NT2/D1 (cell line): ENCODE measurements around a stretch of chr22.

- RRBS, 2 experiments: no CpG with 5 or more reads among the region's 14 CpGs
These were observed 52.4 kb downstream of the FBLN1 start for GRCh38 chr22:45555035-45555527.

DNA sequence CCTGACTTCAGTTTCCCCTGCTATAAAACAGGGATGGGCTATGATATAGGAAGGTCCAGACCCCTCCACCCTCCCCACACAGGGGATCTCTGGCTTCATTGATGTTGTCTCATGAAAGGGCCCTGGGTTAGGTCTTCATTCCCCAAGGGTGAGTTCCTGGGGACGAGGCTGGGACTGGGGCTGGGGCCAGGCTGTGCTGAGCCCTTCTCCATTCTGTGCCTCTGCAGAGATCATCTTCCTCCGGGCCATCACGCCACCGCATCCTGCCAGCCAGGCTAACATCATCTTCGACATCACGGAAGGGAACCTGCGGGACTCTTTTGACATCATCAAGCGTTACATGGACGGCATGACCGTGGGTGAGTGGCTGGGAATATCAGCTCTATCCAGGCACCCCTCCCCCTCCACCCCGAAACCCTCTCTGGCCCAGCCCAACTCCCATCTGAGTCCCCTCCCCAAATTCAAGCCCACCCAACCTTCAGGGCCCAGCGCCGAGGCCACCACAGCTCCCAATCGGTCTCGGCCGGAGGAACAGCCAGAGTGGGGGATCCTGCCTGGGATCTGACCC, 74.2 kb downstream of the FBLN1 start:
- RRBS, 2 experiments: no CpG with 5 or more reads among the region's 16 CpGs

DNA sequence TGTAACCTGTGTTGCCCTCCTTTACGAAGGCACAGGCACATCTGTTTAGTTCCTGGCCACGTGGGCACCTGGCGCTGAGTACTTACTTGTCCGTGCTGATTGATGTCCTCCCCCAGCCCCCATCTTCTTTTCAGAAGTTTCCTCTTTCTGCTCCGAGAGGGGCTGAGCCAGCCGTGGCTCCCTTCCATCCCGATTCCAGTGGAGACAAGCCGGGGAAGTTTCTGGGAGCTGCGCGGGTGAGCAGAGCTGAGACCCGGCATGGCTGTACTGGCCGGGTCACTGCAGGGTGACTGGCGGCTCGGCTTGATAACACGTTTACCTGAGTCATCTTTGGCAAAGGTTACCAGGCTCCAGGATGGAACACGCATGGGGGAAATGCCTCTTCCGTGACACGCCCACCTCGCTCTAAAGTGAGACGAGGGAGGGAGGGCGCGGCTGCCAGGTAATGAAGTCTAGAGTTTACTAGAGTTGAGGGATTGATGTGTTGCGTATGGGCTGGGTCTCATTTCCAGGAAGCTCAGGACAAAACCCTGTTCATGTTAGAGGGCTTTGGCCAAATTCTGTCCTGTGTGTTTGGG, 45.4 kb upstream of the ATXN10 start:
- RRBS, 2 experiments: 98% methylated on average over 3 of the region's 23 CpGs; no CpG with 5 or more reads in 1 of the 2 experiments

DNA sequence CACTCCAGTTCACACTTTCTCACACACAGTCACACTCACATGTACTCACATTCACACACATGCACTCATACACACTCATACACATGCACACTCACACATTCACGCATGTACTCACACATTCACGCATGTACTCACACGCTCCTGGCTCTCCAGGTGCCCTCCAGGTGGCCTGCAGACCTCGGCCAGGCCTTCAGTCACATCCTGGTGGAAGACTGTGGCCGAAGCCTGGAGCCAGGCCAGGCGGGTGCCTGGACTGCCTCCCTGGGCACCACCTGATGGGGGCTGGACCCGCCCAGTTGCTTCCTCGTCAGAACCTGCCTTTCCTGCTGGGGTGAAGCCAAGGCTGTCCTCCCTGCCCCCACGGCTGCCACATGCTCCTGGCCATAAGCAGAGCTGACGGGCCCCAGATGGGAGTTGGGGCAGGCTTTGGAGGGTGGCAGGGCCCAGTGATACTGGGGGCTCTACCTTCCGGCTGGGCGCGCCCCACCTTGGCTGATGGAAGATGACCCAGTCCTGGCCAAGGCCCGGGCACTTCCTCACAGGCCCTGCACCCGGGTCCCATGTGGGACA, 89.4 kb downstream of the WNT7B start:
- RRBS, 2 experiments: 89 to 91% methylated on average over 4 of the region's 15 CpGs

DNA sequence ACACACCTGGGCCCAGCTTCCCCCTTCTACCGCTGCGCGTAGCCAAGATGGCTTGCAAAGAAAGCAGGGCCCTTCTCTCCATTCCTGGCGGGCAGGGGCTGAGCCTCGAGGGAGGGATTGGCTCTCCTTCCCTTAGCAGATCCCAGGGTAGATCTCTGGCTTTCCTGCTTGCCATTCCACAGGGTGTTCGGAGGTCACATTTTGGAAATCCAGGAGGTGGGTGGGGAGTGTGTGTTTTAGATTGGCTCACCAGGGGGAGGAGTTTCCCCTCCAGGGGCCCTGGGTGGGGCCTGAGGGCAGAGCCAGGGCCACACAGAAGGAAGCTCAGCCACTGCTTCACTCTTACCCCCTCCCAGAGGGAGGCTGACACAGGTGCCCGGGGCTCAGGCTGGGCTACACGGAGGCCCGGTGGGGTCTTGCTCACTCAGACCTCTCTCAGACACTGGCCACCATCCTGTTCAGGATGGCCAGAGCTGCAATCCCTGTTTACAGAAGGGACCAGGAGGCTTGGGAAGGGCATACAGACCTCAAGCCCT, 2.5 kb downstream of the WNT7B start:
- RRBS, 2 experiments: no CpG with 5 or more reads among the region's 9 CpGs

- RRBS, 2 experiments: no CpG with 5 or more reads among the region's 16 CpGs
These were observed 24.5 kb upstream of the WNT7B start for GRCh38 chr22:46001387-46001906.

DNA sequence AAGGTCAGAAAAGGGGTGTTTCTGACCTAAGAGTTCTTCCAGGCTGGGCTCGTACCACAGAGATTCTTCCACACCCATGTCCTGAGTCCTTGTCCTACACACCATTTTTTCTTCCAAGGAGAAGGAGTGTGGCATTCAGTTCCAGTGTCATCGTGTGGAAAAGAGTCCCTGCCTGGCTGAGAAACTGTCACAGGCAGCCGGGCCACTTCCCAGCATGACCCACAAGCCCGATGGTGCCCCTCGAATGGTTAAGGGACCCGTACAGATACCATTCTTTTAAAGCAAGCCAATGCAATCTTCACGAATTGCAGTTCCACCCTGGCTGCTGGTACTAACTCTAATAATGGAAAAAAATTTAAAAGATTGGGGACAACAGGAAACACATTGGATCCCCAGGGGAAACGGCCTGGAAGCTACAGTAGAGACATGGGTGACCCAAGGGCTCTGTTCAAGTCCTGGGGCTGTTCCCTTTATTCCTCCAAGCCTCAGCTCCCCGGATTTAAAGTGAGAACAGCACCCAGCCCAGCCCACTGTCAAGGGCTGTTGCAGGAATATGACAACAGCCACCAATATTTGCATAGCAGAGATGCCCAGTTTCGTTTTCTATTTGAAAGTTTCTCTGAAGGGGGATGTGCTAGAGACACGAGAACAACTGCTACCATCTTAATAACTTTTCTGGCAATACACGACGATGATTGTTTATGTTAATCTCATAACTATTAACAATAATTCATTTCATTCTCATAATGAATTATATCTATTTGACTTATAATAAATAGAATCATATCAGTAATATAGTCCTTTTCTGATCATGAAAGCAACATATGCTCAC, 81.0 kb upstream of the WNT7B start:
- RRBS, 2 experiments: no CpG with 5 or more reads among the region's 13 CpGs

DNA sequence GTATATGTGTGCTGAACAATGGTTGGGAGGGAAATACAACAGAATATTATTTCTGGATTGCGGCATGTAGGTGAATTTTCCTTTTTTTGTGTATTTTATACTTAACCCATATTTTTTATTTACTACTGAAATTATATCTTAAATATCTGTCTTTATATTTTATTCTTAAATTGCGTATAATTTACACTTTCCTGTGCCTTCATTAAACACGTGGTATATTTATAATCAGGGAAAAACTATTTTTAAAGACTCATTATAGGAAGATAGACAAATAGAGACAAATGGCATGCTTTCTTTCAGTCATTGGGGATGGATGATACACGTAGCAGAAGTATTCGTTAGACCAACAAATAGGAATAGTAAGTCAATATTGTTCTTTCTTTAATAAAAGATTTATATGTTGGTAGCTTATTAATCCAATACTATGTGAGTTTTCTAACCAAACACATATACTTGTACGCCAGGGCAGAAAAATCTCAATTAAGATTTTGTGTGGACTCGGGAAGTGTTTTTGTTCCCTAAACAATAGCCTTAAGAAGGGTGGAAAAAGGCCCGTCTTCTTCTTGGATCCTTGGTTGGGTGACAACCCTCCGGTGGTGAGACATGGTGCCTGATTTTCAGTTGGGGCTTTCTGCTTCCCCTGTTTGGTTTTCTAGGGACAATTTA, 83.3 kb upstream of the WNT7B start:
- RRBS, 2 experiments: no CpG with 5 or more reads among the region's 9 CpGs

- RRBS, 2 experiments: 91 to 93% methylated on average over 11 to 12 of the region's 46 CpGs
These were observed 65.6 kb upstream of the PPARA start for GRCh38 chr22:46084392-46085496.

- RRBS, 2 experiments: no CpG with 5 or more reads among the region's 10 CpGs
These were observed 59.5 kb upstream of the PPARA start for GRCh38 chr22:46090765-46091350.

DNA sequence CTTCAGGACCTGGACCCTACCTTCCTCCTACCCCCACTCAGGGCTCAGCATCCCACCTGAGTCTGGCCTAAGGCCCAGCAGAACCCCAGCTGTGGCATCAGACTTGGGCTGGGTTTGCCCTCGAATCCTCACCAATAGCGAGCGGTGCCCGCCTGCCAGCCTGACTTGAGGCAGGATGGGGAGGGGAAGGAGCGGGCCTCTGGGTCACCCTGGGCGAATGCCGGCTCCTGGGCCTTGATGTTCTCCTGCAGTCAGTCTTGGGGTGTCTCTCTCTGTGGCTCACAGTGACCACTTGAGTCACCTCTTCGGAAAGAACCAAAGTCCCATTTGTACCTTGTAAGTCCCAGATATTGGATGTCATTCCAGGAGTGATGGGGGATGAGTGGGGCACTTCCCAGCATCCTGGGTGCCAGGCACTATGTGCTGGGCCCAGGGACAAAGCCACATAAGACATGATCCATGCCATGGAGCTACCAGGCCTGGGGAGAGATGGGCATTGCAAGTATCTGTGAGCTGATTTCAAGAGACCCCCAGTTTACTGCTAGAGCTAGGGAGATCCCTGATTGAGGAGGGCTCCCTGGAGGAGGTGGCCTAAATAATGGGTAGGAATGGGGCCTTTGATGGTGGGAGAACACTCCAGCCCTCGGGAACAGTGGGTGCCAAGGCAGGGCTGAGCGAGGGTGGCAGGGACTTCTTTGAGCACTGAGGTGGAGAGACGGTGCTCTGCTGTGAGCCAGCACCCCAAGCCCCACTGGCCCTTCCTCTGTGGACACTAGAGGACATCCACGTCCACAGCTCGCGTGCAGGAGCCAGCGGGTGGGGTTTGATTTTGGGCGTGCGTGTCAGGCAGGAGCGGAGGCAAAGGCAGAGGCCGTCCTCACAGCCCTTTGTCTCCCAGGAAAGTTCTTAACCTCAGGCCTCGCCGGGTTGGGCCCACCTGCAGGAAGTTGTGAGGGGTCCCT, 53.2 kb upstream of the PPARA start:
- RRBS, 2 experiments: no CpG with 5 or more reads among the region's 21 CpGs

DNA sequence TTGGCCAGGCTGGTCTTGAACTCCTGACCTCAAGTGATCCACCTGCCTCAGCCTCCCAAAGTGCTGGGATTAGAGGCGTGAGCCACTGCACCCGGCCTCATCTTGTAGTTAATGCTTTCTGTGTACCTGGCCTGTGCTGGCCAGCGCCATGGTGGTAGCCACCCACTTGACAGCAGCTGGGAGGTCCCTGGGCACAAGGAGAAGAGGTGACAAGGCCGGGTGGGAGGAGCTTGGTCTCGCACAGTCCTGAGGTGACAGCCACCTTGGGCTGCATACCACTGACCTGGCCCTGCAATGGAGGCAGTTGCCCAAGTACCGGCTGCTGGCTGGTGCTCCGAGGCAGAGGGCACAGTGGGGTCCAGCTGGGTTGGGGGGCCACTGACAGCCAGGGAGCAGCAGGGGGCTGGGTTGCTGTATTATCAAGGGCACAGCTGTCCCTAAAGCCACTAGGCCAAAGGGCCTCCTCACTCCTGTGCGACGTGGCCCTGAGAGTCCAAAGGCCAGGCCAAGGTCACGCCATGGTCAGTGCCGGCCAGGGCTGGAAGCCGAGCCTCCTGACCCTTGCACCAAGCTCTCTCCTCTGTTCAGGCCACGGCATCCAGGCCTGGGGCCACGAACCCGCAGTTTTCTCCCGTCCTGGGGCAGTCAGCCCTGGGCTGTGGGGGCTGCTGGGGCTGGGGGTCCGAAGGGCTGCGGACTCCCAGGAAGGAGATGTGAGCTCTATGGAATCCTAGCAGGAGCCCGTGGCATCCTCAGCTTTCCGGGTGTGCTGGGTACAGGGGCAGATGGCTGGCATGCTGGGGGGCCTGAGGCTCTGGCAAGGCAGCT, 17.6 kb upstream of the PPARA start:
- RRBS, 2 experiments: 93% methylated on average over 3 of the region's 20 CpGs; no CpG with 5 or more reads in 1 of the 2 experiments

- RRBS, 2 experiments: no CpG with 5 or more reads among the region's 8 CpGs
These were observed 7.3 kb upstream of the PPARA start for GRCh38 chr22:46142918-46143515.

- RRBS, 2 experiments: no CpG with 5 or more reads among the region's 22 CpGs
These were observed 18.2 kb downstream of the CDPF1 start for GRCh38 chr22:46231579-46232583.

GRCh38 chr22:46239347-46240646, 10.3 kb downstream of the CDPF1 start:
- RRBS, 2 experiments: no CpG with 5 or more reads among the region's 21 CpGs

DNA sequence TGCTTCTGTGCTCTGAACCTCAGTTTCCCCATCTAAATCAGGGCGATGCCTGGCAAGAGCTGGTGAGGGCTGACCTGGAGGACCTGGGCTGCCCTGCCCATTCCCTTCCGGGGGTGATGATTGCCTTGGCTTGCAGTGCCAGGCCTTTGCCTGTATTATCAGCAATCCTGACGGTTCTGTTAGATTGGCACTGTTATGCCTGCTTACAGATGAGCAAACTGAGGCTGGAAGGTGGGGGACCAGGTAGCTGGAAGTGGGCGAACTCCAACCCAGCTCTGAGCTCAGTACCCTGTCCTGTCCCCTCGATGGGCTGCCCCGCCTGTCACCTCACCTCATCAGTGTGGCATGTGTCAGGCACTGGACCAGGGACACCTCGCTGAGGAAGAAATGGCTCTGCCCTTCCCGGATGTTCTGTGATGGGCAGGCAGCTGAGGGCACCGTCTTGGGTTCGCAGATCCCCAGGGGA, 7.7 kb upstream of the GTSE1 start:
- RRBS, 2 experiments: no CpG with 5 or more reads among the region's 10 CpGs

- RRBS, 2 experiments: no CpG with 5 or more reads among the region's 19 CpGs
These were observed 11.1 kb downstream of the TRMU start for GRCh38 chr22:46346363-46347224.

- RRBS, 2 experiments: no CpG with 5 or more reads among the region's 13 CpGs
These were observed 21.5 kb downstream of the TRMU start for GRCh38 chr22:46356980-46357443.

- RRBS, 2 experiments: 97% methylated on average over 8 of the region's 34 CpGs; no CpG with 5 or more reads in 1 of the 2 experiments
These were observed 31.3 kb downstream of the TRMU start for GRCh38 chr22:46366754-46367367.

DNA sequence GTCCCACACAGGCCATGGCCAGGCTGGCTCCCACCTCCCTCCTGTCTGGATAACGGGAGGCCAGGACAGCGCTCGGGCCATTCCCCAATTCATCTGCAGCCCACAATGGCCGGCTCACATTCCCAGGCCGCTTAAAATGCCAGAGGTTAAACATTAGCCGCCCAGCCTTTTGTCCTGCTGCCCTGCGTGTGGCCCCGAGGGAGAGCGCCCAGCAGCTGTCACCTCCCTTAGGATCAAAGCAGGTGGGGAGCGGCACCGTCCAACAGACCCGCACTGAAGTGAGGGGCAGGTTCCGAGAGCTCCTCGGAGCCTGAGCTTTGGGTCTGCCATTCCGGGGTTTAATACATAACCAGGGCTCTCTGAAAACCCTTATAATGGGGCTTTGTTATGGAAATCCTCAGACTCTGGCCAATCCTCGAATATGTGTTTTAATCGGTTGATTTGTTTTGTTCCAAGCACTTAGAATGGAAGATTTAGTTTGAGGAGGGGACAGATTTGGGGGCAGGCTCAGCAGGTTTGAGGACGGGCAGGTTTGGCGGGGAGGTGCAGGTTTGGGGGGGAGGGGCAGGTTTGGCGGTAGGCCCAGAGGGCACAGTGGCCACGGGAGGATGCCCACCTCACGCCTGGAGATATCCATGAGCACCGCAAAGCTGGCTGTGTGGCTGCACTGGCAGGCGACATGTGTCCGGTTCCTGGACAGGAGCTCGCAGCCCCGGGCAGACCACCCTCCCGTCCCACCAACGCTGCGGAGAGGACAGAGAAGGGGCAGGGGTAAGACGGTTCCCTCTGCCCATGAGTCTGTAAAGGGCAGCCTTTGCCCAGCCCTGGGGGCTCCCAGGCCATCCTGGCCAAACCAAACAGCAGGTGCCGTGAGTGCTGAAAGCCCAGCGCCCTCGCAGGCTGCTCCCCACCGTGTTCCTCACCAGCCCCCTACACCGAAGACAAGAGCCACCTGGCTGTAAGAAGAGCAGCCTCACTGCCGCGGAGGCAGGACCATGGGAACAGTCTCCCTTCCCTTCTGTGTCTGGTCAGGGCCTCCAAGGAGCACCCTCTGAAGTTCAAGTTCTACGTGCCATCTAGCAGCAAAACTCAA, 42.8 kb downstream of the TRMU start:
- RRBS, 2 experiments: no CpG with 5 or more reads among the region's 39 CpGs